A172 (cell line): ENCODE data around the genes AIP and CABP2.

- RAMPAGE, long total RNA: no peak
These were observed 62.5 kb downstream of the KDM2A start for GRCh38 chr11:67181536-67181944.

DNA sequence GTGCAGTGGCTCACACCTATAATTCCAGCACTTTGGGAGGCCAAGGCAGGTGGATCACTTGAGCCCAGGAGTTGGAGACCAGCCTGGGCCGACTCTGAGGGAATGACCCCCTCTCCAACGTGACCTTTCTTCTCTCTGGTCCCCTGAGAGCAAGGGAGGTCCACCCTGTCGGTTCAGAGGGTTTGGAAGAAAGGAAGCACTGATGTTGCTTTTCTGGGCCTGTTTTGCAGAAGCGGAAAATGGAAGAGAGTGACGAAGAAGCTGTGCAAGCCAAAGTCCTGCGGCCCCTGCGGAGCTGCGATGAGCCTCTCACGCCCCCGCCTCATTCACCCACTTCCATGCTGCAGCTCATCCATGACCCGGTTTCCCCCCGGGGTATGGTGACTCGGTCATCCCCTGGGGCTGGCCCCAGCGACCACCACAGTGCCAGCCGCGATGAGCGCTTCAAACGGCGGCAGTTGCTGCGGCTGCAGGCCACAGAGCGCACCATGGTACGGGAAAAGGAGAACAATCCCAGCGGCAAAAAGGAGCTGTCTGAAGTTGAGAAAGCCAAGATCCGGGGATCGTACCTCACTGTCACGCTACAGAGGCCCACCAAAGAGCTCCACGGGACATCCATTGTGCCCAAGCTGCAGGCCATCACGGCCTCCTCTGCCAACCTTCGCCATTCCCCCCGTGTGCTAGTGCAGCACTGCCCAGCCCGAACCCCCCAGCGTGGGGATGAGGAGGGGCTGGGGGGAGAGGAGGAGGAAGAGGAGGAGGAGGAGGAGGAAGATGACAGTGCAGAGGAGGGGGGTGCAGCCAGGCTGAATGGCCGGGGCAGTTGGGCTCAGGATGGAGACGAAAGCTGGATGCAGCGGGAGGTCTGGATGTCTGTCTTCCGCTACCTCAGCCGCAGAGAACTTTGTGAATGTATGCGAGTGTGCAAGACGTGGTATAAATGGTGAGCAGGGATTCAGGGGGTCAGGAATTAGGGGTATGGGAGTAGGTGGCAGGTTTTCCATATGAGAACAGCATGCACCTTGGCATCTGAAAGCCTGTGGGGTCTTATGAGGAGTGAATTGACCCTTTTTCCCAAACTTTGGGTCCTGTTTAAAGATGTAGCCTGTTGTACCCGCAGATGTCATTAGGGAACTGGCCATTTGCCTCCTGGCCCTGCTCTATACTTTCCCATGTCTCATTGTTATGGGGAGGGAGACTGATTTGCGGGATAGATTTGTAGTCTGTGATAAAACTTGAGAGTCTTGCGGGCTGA, 16.0 kb upstream of the GRK2 start:
- RAMPAGE, long total RNA: no peak

DNA sequence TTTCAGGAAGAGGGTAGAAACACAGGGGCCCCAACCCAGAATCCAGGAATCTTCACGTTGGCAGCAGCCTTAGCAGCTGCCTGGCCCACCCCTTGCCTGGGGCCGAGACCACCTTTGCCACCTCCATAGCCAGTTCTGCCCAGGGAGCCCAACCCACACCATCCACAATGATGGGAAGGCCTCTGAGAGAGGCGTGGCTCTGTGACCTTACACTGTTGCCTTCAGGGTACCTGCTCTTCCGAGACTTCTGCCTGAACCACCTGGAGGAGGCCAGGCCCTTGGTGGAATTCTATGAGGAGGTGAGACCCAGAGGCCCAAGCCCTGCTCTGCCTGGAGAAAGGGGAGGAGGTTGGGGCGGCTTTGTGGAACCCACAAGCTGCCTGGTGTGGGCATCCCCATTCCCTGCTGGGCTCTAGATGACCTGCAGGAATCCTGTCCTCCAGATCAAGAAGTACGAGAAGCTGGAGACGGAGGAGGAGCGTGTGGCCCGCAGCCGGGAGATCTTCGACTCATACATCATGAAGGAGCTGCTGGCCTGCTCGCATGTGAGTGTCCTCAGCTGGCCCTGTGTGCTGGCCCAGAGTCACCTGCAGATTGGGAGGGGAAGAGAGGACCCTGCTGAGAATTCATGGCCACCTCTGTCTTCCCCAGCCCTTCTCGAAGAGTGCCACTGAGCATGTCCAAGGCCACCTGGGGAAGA, 10.0 kb upstream of the ANKRD13D start:
- RAMPAGE, long total RNA: no peak

DNA sequence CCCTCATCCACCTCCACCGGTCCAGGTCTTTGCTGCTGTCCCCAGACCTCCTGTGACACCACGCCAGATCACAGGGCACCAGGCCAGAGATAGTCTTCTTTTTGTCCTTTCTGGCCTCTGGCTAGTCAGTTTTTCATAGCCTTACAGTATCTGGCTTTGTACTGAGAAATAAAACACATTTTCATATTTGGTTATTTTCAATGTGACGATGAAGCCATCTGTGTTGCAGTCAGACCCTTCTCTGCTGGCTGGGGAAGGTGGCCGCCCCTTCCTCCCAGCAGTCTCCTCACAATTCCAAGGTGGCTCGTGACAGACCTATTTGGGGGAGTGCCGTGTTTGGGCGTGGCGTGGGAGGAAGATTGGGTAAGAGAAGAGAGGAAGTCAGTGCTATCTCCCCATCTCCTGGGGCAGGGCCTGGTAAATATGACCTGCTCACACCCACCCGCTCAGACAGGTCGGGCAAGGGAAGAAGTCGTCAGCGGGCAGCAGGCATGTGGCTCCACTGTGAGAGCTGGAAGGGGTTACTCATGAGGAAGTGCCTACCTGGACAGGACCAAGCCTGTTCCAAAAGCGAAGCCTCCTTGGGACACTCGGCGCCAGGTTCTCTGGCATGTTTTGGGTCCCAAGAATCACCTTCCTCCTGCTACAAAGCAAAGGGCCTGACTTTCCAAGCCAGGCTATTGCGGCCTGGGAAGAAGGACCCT, 9.2 kb downstream of the SSH3 start:
- RAMPAGE, long total RNA: no peak

DNA sequence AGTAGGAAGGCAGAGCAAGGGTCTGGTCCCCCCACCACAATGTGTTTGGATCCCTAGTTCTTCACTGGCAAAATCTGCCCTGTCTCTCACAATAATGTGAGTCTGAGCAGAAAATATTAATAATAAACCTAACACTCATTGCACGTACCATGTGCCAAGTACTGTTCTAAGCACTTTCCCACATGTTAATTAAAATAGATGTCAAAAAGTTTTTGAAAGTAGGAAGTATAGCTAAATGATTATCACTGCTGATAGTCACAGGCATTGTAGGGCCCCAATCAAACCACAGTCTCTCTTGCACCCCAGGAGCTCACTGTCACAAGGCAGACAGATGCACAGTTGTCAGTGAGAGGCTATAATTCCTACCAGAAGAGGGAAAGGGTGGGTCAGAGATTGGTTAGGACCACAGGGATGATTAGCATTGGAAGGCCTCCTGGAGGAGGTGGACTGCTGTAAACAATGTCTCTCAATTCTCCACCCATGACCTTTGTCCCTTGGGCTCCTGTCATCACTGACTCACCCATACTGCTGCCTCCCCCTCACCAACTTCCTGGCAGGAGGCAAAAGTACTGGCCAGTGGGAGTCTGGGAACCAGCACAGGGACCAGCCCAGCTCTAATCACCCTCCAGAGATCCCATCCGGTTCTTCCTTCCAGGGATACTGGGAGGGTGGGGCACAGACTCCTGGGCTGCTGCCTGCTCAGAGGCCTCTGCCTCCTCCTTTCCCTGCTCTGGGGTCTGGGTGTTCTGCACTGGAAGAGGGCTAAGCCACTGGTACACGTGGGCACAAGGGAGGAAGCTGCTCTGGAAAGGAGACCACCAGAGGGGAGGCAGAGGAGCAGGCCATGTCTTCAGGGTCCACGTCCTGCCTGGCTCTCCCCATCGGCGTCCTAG, 1.1 kb upstream of the POLD4 start:
- RAMPAGE, long total RNA: no peak

GRCh38 chr11:67366553-67367371, 6.6 kb downstream of the CLCF1 start:
- RAMPAGE, long total RNA: no peak

DNA sequence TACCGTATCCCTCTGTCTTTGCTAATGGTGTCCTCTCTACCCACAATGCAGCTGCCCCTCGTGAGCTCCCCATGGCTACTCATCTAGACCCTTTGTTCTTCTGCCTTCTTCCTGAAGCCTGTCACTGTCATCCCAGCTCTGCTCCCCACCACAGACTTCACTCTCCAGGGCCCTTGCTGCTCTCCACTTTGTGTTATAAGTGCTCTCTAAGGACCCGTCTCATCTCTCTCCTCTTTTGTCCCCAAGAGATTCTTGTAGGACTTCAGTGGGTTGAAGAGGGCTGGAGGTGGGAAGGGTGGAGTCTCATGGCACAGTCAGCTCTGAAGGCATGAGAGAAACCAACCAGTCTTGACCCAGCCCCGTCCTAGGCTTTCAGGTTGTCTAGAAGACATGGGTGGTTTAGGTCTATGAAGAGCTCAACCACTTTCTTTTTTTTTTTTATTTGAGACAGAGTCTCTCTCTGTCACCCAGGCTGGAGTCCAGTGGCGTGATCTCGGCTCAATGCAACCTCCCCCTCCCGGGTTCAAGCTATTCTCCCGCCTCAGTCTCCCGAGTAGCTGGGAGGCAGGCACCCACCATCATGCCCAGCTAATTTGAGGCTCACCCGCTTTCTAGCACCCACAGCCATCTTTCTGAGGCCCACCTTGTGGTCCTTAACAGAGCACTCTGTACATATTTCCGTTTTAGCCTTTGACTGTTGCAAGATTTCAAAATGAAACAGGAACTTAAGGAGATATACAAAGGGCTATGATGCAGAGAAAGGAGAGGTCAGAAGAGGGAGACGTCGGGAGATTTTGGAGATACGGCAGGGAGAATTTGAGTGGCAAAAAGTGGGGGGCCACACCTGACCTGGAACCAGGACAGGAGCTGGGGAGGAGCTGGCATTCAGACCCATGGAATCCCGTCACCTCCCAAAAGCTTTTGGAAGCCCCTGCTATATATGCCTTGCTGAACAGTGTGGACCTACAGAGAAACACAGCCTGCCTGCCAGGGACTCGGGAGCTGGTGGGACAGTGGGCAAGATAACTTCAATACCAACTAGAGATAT, 7.7 kb upstream of the CLCF1 start:
- RAMPAGE, long total RNA: no peak

- RAMPAGE, long total RNA: no peak
These were observed 3.1 kb downstream of the PPP1CA start for GRCh38 chr11:67398282-67399162.

- RAMPAGE, long total RNA: no peak
These were observed 2.9 kb downstream of the PTPRCAP start for GRCh38 chr11:67434547-67434952.

DNA sequence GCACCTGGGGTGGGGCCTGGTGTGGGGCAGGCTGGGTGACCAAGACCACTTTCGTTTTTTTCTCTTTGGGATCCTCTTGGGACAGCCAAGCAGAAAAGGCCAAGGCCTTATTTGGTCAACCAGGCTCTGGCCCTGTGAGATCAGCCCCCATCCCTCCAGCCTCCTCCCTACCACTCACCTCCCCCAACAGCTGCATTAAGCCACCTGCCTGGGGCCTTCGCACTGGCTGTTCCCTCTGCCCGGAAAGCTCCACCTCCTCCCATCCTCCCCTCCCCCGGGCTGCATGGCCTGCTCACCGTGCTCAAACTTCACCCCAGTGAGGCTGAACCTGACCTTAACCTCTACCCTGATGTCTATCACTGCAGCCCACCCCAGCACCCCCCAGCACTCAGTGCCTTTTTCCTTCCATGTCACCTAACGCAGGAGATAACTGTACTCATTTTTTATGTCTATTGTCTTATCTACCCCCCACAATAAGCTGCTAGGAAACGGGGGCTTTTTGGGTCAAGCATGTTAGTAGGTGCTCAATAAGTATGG, 1.0 kb downstream of the PTPRCAP start:
- RAMPAGE, long total RNA: no peak

DNA sequence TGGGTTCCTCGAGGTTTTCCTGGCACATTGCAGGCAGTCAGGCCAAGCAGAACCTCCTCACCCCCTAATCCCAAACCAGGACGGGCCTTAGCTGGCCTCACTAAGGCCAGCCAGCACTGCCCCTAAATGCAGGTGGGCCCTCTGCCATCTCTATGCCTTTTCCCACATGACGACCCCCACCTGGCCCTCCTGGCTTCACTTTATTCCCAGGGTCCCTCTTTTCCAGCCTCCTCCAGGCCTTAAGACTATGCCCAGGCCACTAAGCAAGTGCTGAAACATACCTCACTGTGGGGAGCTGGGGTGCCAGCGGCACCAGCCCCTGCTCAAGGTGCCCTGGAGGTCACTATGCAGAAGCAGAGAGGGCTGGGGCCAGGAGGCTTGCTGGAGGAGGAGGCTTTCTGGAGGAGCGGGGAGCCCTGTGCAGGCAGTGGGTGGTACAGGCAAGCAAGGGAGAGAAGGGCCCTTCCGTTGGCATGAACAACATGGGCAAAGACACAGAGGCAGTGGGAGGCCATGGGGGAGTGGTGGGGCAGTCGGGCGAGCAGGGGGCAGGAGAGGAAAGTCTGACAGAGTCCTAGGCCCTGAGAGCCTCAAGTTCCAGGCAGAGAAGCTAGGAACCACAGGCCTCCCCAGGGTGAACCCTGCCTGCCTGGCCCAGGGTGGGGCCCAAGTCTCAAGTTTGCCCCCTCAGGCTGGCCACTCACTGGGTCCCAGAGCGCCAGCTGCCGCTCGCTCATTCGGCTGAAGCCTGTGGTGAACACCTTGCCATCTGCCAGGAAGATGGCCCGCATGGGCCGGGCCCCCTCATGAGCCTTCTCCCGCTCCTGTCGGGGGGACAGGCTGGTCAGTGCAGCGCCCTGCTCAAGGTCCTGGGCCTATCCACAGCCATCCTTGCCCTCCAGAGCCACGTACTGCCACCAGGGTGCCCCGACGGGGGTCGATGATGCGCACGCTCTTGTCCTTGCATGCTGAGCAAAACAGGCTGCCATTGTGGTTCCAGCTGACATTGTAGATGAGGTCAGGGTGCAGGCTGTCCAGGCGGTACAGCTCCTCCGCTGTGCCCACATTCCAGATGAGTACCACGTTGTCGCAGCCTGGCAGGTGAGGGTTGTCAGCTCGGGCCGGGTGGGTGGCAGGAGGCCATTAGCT, 2.5 kb downstream of the CORO1B start:
- RAMPAGE, long total RNA: no peak

- RAMPAGE, long total RNA: start-site peak on the plus strand at chr11:67483112-67483149, 235 and 249 reads in 2 replicates
These were observed at the start of gene AIP for GRCh38 chr11:67482500-67483700. Gene AIP, plus strand, starts transcription at chr11:67483026.

DNA sequence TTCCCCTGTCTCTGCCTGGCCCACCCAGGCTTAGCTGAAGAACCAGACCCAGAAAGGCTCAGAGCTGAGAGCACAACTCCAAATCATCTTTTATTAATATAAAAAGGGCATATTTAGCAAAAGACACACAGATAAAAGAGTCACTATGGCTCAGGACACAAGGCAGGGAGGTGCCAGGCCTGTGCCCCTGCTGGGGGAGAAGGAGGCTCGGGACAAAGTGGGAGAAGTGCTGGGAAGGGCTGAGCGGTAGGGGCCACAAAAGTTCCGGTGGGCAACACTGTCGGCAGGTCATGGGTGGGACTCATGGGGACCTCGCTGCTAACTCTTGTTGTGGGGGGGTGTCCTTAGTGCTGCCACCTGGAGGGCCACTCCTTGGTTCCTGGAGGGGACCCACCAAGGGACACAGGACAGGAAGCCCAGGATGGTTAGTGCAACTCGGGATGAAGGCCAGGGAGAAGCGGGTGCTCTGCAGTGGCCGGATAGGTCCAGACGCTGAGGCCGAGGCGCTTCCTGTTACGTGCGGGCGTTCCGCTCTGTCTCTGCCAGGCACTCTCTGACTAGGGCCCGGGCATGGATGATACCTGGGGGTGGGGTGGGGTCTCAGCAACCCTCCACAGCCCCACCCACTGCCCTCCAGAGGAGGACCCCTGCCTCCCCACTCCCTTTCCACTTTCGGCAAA, 1.4 kb downstream of the CDK2AP2 start:
- RAMPAGE, long total RNA: no peak

DNA sequence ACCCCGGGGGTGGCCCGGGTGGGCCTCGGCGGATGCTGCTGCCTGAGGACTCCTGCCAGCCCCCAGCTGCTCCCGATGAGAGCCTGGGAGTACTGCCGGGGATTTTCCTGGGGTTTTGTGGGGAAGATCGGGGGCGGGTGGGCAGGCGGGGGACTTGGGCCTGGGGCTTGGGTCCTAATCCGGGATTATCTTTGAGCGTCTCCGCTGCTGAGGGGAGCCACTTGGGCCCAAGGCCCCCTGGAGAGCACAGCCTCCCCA, at the start of gene CABP2:
CABP2 (minus strand) TSS at position 94 of the 258 bp plus-strand sequence.
- RAMPAGE, long total RNA: no peak

DNA sequence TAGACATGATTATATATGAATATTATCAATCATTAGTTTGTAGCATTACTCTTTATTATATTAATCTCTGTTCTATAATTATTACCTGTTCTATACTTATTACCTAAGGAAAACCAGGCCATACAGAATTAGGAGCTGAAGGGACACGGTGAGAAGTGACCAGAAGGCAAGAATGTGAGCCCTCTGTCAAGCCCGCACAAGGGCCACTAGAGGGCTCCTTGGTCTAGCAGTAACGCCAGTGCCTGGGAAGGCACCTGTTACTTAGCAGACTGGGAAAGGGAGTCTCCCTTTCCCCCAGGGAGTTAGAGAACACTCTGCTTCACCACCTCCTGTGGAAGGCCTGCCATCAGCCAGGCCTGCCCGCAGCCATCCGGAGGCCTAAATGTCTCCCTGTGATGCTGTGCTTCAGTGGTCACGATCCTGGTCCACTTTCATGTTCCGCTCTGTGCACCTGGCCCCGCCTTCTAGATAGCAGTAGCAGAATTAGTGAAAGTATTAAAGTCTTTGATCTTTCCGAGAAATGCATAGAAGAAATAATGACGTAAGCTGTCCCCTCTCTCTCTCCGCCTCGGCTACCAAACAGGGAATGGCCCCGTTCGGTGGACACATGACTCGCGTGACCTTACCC, 10.9 kb upstream of the GSTP1 start:
- RAMPAGE, long total RNA: no peak

- RAMPAGE, long total RNA: no peak
These were observed 3.8 kb upstream of the NUDT8 start for GRCh38 chr11:67633501-67634010.

DNA sequence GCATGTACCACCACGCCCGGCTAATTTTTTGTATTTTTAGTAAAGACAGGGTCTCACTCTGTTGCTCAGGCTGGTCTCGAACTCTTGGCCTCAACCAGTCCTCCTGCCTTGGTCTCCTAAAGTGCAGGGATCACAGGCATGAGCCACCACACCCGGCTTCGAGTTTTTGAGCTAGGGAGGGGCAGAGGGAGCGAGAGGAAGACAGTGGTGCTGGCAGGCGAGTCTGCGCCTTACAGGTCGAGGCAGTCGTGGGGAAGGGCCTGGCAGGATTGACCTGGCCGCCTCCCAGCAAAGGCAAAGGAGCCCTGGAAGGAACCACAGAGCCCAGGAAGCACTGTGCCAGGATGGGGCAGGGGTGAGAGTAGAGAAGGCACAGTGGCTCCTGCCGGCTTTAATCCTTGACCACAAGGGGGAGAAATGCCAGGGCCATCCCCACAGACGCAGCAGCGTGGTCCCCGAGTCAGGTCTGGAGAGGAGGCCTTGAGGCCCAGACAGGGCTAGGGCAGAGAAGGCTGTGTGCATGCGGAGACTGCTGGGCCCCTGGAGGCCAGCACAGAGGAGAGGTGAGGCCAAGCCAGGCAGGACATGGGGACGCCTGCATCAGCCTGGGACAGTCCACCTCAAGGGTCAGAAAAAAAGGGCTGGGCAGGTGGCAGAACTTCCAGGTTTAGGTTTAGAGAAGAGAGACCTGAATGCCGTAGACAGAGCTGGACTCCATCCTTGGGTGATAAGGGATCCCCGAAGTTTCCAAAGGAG, 9.9 kb upstream of the NDUFS8 start:
- RAMPAGE, long total RNA: no peak

GRCh38 chr11:68047331-68048215, 8.7 kb downstream of the TCIRG1 start:
- RAMPAGE, long total RNA: no peak

DNA sequence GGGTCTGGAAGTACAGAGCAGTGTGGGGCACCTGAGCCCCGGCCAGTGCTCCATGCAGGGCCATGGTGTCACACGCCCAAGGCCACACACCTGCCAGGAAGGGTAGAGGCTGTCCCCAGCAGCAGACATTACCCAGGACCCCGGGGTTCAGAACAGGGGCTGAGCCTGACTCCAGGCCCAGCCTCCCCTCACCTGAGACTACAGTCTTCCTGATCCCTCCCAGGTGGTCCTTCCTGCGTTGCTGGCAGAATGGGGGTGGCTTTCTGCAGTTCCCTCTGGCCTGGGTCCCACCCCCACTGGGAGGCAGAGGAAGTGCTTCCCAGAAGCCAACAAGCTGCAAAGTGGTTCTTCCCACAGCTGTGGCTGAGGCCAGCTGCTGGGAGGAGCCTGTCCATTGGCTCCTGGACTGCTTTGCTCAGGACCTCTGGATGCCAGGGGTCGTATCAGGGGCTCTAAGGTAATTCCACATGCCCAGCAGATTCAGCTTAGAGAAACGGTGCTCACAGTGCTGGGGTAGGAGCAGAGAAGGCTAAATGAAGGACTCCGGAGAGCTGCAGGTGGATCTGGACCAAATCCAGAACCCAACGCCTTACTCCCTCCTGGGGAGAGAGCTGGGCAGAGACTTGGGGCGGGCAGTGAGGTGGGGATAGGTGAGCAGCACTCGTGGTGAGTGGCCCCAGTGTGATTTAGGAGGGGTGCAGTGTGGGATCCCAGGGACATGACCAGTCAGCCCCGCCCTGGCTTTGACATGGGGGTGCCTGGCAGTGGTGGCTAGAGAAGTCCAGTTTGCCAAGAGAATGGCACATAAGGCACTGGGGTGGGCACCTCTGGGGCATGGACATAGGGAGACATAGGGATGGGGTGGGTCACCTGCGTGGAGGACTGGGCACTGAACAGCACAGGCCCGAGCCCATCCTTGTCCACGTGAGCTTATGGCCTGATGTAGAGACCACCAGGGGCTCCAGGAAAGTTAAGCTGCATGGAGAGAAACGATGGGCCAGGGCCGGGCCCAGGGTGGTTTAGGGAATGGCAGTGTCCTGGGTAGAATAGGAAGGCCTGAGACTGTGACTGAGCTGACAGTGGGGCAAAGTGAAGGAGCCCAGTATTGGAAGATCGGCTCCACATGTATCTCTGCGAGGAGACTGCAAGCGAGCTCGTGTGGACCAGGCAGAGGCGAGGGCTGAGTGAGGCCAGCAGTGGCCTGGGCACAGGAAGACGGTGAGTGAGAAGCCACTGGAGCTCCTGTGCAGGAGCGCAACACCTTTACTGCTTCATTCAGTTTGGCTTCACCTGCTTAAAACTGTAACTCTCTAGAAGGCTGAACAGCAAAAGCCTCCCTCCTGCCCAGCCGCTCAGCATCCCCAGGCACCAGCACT, 12.9 kb downstream of the TCIRG1 start:
- RAMPAGE, long total RNA: no peak

DNA sequence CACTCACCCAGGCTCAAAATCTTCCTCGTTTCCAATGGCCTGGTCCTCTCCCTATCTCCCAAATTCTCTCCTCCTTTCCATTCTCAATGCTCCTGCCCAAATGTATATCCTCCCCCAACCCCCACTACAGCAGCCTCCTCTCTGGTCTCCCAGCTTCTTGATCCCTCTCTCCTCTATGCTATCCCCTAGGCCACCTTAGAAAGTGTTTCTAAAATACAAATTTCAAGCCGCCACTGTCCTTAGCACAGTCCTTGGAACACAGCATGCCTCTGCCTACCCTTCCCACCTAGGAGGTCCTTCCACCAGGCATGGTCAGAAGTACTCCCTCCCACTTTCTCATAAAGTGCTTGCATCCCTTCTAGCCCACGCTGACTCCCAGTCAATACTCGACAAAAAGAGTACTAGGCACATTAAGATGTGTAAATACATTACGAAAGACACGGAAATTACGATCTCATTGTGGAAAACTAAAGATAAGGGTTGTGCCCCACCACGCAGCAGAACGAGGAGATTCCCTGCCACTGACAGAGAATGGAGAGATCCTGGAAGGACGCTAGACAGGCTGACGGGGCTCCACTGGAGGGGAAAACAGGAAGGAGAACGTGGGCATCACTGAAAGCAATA, 13.6 kb downstream of the CHKA start:
- RAMPAGE, long total RNA: no peak